Thyroid gland (tissue), 7 donors: Measurements from ENCODE around the gene GTF2A2.

- PRO-cap, 2 experiments: no peak in any of the 2 experiments
- RAMPAGE, long total RNA, 5 experiments: no peak in any of the 5 experiments
Observed at GRCh38 chr15:58851510-58852029, 80.5 kb downstream of the MINDY2 start.

DNA sequence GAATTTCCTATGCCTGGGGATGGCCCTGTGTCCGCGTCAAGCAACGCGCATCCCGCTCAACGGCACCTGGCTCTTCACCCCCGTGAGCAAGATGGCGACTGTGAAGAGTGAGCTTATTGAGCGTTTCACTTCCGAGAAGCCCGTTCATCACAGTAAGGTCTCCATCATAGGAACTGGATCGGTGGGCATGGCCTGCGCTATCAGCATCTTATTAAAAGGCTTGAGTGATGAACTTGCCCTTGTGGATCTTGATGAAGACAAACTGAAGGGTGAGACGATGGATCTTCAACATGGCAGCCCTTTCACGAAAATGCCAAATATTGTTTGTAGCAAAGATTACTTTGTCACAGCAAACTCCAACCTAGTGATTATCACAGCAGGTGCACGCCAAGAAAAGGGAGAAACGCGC lies 358 bp downstream of the LDHAL6B start:
- PRO-cap, 2 experiments: no peak in any of the 2 experiments
- RAMPAGE, long total RNA, 5 experiments: no peak in any of the 5 experiments

DNA sequence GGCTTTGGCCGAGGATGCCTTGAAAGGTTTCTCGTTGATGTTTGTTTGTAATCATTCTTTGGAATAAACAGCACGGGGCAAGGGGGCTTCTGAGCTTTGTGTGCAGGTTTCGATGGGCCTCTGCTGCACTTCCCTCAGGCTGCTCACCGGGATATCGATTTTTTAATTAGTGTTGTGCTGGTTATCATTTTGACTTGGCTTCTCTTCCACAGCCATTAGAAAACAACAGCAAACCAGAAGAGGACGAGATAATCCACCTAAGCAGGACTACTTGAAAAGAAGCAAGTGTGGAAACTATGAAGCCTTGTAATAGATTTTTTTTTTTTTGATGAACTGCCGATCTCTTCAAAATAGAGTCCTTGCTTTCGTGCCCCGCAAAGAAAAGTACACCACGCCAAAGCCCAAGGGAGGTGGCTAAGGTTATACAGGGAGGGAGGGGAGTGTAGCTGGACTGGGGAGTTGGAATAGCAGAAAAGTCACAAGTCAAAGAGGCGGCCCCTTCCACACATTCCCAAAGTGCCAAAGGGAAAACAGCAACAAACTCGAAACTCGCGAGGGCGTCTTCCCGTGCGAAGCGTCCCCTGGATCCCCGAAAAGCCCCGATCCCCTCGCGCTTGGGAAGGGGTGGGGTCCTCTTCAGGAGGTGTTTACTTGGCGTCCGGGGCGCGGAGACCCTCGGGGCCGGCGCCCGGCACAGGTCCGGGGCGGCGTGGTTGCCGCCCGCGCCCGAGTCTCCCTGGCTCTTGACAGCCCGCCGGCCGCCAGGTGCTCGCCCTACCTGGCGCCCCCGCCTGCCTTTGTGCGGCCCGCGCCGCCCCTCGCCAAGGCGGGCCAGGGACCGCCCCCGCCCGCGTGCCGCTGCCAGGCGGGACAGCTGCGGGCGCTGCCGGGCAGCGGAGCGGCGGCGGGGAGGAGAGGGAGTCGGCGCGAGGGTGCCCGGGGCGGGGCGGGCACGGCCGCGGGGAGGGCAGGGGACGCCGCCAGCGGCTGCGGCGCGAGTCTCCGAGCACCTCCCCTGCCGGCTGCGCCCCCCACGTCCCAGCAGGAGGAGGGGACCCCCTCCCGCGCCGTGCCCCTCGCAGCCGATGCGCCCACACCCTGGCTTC lies 1.2 kb downstream of the MYO1E start:
- PRO-cap, 2 experiments: peak in 2 of 2 experiments; most common plus-strand start position 508 of the sequence (in 1); most common minus-strand start position 480 of the sequence (in 1)
- RAMPAGE, long total RNA, 5 experiments: no peak in any of the 5 experiments

- PRO-cap, 2 experiments: no peak in any of the 2 experiments
- RAMPAGE, long total RNA, 5 experiments: no peak in any of the 5 experiments
Observed at GRCh38 chr15:59406362-59406960, 31.5 kb upstream of the FAM81A start.

DNA sequence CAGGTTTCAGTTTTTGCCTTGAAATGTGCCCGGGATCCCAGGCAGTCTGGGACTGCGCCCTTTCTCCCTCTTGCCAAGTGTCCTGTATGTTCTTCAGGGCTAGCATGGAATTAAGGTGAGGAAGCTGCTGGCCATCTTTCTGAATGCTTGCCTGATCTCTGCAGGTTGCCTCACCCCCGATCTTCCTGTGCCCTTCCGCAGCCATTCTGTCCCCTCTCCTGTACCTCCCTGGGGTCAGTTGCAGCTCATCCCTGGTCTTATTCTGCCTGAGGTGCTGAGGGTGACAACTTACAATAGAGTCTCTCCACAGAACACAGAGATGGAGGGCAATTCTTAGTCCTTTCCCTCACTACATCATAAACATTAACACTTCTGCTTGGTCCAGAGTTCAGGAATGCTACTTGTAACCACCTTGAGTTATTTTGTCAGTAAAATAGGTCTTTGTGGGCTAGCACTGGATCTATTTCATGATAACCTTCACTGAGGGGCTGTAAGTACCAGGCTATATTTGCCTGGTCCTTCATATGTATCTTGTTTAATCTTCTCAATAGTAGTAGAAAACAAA lies 1.1 kb downstream of the GCNT3 start:
- PRO-cap, 2 experiments: no peak in any of the 2 experiments
- RAMPAGE, long total RNA, 5 experiments: no peak in any of the 5 experiments

DNA sequence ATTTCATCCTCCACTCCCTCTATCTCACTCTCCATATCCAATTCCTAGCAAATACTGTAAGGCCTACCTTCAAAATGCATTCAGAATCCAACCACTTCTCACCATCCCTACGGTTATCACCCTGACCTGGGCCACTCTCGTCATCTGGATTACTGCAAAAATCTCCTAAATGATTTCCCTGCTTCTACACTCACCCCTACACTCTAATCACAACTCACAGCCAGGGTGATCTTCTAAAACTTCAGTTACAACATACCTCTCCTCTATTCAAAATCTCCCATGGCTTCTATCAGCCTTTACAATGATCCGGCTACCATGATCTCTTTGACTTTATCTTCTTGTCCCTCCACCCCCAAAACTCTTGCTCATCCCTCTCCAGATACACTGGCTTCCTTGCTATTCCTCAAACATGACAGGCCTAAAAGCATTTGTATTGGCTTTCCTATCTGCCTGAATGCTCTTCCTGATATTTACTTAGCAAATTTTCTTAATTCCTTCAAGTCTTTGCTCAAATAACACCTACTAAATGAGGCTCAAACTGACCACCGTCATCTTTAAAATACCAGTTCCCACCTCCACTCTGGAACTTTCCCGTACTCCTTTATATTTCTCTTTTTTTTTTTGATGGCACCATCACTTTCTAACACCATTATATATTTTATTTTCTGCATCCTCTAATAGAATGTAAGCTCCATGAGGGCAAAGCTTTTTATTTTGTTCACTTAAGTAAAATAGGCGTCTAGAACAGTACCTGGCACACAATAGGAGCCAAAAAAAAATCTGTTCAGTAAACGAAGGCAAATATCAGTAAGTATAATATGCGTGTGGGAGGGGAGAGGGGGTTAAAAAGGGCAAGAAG lies 1.3 kb downstream of the GTF2A2 start:
- PRO-cap, 2 experiments: no peak in any of the 2 experiments
- RAMPAGE, long total RNA, 5 experiments: no peak in any of the 5 experiments

DNA sequence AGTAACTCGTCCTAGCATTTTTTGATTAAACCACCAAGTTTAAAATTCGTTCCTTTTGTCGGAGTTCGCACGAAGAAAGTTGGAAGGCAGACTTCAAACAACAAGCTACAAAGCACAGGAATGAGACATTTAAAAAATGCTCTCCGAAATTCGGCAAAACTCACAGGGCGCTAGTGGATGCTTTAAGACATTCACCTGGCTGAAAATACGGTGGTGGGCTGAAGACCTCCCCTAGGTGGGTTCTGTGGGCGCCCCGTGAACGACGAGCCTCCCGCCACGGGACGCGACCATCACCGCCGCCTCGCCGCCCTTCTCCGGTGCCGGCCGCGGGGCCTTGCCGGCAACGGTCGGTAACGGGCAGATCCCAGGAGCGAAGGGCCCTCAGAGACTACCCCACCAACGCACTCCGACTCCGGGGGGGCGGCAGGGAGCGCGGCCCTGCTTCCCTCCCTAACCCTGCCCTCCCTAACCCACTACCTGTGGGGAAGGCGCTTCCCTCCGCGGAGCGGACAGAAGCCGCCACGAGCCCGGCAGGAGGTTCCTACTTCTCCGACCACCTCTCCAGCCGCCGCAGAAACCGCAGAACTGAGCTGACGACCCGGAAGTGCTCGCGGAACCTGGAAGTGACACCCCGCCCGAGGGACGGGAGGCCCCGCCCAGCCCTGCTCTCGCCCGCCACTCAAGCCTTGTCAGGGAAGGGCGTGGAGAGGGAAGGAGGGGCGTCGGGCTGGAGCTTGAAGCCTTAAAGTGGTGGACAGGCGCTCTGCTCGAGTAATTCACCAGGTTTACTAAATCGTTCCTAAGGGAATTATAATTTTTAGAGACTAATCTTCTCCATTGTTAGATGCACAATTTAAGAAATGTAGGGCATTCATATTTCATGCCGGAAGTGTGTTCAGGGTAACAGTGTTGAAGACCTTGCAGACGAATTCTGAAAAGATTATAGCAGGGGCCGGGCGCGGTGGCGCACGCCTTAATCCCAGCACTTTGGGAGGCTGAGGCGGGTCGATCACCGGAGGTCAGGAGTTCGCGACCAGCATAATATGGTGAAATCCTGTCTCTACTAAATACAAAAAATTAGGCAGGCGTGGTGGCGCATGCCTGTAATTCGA lies at the start of gene GTF2A2:
Gene GTF2A2 (minus strand): TSS at position 587 of the 1,112 bp plus-strand sequence.
- PRO-cap, 2 experiments: peak in 2 of 2 experiments; most common plus-strand start position 745 of the sequence (in 1); most common minus-strand start position 587 of the sequence (in 2)
- RAMPAGE, long total RNA, 5 experiments: start-site peak on the minus strand in 5 of 5 experiments, centred at positions 565 to 582 of the sequence, 106 to 1,632 reads per replicate

DNA sequence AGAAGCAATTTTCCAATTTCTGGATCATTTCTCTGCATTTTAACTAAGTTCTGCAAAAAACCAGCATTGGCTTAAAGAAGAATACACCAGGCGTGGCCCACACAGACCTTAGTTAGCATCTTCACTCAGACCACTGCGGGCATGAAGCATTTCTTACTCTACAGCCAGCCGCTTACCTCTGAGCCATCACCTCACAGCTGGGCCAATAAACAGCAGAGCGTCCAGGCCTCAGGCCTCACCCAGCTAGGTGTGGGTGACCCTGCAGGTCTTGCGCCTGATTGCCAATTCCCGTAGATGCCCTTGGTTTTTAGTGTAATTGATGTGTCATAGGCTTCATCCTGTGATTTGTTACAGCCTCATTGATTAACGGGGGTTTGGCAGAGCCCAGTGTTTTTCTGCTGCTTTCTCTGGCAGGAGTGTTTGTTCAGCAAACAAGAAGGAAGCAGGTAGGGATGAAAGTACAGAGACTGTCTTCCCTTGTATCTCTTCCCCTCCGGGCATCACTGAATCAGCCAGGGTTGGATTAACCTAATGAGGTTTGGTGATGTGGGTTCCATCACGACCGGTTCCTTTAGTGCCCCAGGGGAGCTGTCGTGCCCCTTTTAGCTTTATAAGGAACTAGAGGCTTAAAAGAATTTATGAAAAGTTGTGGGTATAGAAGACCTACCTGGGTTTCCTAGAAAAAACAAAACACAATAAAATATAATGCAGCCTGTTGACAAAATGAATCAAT lies 49.6 kb upstream of the BNIP2 start:
- PRO-cap, 2 experiments: no peak in any of the 2 experiments
- RAMPAGE, long total RNA, 5 experiments: no peak in any of the 5 experiments

DNA sequence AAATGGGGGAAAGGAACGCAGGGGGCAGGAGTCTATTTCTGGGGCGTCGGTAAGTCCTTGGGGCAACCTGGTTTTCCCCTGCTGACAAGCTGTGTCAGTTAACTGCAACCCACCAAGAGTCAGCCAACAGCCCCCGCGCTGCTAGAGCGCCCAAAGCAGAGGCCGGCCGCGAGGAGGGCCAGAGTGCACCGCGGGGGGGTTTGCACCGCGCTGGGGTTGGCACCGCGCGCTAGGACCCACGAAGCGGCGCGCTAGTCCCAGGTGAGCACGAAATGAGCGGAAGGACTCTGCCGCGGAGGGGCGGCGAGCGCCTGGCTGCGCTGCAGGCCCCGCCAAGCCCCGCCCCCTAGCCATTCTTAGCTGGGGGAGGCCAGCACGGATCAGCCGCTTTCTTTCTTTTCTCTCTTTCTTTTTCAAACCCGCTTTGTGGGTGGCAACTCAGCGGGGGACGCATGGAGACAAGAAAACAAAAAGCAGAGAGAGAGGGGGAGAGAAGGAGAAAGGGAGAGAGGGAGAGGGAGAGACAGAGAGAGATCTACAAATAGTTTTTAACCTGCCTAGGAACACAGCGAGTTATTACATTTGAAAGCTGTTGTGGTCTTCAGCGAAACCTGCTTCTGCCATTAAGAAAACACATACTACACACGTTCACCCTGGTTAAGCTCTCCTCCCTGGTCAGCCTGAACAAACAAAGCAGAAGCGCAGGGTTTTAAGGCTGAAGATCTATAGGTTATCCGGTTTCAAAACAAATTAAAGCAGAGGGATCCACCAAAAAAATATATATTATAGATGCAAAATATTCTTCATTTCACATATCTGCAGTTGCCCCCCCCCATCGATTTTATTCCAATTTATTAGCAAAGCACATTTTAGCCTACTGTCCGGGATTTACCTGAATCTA lies 6.9 kb upstream of the FOXB1 start:
- PRO-cap, 2 experiments: no peak in any of the 2 experiments
- RAMPAGE, long total RNA, 5 experiments: no peak in any of the 5 experiments

- PRO-cap, 2 experiments: no peak in any of the 2 experiments
- RAMPAGE, long total RNA, 5 experiments: no peak in any of the 5 experiments
Observed at GRCh38 chr15:60356633-60357500, 40.9 kb downstream of the ANXA2 start.

DNA sequence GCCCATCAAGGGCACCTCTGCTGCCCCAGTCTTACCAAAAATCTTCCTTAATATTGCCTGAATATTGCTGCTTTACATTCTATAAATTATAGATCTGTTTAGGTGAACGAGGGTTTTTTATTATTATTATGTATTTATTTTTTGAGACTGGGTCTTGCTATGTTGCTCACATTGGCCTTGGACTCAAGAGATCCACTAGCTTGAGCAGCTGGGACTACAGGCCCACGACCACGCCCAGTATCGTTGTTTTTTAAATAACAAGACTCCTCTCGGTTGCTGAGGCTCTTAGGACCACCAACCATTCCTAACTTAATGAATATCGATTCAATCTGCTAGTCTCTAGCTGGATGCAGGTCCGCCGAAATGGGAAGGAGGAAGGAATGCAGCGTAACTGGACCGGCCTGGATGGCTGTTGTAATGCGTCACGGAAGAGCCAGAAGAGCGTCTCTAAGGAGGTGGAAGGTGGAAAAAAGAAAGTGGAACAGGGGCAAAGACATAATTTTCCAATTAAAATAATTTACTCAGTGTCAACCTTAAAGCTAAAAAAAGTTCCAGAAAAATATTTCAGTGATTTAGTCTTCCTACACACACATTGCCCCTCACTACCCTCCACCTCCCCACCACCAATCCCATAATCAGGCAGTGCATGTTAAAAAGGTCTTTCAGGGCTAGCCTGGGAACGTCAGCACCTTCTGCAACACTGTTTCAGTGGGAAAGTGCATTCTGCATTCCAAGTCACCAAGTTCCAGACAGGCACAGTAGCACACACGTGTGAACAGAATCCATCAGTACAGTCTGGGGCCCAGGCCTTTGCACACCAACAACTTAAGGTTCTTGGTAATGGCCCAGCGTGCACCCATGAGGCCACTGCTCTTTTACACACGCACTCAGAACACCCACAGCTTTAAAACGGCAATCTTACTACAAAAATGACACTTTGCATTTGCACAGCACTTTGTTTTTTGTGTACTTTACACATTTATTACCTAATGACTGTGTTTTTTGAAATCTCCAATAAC lies 1.5 kb downstream of the ANXA2 start:
- PRO-cap, 2 experiments: peak in 2 of 2 experiments; most common plus-strand start position 436 of the sequence (in 1); most common minus-strand start position 364 of the sequence (in 1)
- RAMPAGE, long total RNA, 5 experiments: no peak in any of the 5 experiments

- PRO-cap, 2 experiments: no peak in any of the 2 experiments
- RAMPAGE, long total RNA, 5 experiments: no peak in any of the 5 experiments
Observed at GRCh38 chr15:60649651-60650188, 170.8 kb upstream of the ICE2 start.

DNA sequence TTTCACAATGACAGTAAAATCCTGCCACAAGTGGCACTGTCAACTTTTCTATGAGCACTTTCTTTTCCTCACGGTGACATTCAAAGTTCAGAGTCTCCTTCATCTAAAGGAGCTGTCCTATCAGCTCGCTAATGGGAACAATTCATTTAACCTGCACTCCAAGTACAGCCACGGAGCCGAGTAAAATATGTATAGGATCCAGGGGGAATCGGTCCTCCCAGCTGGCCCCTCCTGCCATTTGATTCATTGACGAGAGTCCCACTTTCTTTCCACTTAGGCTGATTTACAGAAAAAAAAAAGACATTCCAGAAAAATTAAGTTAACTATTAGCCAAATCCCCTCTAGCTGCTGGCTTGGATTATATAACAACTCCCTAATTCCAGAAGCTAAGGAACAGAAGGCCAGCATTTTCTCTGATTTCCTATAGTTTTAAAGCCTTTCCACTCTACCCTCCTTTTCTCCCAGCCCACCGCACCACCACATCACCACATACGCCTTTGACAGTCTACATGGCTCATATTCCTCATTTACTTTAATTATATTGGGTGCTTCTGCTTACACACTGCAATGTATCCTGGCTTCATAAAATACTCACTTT lies 217.2 kb upstream of the ICE2 start:
- PRO-cap, 2 experiments: no peak in any of the 2 experiments
- RAMPAGE, long total RNA, 5 experiments: no peak in any of the 5 experiments

- PRO-cap, 2 experiments: no peak in any of the 2 experiments
- RAMPAGE, long total RNA, 5 experiments: no peak in any of the 5 experiments
Observed at GRCh38 chr15:61102500-61102927, 126.6 kb downstream of the RORA start.

DNA sequence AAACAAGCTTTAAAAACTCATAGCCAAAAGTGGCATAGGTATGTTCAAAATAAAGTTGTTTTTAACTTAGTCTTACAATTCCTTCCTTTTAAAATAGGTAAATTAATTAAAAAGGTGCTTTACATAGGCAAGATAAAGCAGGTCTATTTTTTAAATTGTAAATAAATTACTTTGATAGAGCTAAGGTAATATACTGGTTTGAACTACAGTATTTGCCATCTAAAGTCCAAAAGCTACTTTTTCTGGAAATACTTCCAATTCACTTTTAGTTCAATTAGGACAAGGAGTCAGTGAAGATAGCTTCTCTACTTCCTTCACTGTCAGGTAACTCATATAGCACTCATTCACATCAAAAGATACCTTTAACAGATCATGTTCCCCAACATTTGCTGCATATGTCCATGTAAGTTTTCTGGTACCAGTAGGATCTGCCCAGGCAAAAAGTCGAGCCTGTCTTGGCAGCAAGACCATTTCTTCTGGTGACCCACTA lies 153.3 kb downstream of the VPS13C start:
- PRO-cap, 2 experiments: no peak in any of the 2 experiments
- RAMPAGE, long total RNA, 5 experiments: no peak in any of the 5 experiments

DNA sequence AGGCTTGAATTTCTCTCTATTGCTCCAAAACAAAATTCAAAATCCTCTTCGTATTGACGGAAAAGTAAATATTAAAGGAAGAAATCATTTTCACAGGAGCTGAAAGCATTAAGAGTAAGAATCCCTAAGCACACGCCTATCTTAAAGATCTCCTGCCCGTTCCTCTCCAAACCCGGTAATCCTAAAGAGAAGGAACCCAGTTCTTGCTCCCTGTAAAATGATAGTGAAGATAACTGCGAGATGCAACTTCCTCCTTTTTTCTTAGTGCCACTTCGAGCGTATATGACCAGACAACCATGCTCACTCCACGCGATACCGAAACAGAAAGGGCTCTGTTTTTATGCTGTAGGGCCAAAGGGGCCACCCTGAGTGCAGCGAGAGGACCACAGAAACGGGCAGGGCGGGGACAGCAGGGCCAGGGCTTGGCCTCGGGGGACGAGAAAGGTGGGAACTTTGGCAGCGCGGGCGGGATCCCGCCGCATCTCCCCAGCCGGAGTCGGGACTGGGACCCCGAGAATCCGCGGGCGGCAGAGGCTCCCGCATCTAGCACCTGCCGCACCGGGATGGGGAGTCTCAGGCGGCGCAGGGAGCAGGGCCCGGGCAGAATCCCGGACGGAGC lies 538 bp downstream of the VPS13C start:
- PRO-cap, 2 experiments: peak in 2 of 2 experiments; most common plus-strand start position 388 of the sequence (in 1); most common minus-strand start position 314 of the sequence (in 1)
- RAMPAGE, long total RNA, 5 experiments: no peak in any of the 5 experiments

- PRO-cap, 2 experiments: peak in 2 of 2 experiments; most common plus-strand start chr15:62068232 (in 2); most common minus-strand start chr15:62068176 (in 1)
- RAMPAGE, long total RNA, 5 experiments: no peak in any of the 5 experiments
Observed at GRCh38 chr15:62068079-62068900, 1.5 kb downstream of the C2CD4A start.

- PRO-cap, 2 experiments: no peak in any of the 2 experiments
- RAMPAGE, long total RNA, 5 experiments: no peak in any of the 5 experiments
Observed at GRCh38 chr15:62142108-62142354, 23.1 kb downstream of the C2CD4B start.

DNA sequence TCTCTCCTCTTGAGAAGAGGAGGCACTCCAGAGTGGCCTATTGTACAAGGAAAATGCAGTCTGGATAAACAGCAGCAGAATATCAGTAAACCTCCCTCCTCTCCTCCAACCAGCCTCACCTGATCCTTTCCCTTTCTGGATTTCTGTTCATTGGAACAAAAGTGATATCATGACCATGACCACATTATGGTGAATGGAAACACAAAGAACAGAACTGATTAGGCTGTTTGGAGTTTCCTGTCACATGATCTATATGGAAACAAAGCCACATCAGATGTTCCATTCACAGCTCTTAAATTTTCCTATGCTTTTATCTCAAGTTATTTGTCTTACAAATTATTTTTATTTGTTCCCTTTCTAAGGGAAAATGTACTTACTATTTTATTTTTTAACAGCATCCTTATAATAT lies 14.6 kb downstream of the C2CD4B start:
- PRO-cap, 2 experiments: no peak in any of the 2 experiments
- RAMPAGE, long total RNA, 5 experiments: no peak in any of the 5 experiments

- PRO-cap, 2 experiments: peak in 2 of 2 experiments; most common plus-strand start chr15:62173484 (in 2); most common minus-strand start chr15:62173228 (in 1)
- RAMPAGE, long total RNA, 5 experiments: no peak in any of the 5 experiments
Observed at GRCh38 chr15:62172705-62173730, 7.9 kb upstream of the C2CD4B start.